SJSA1 (cell line): Measurements from ENCODE around the genes AMT, RNF123, GMPPB, UBA7, TRAIP and ZMYND10.

- RAMPAGE, long total RNA: no peak
Observed at GRCh38 chr3:49362419-49362643, 4.2 kb upstream of the GPX1 start.

GRCh38 chr3:49422269-49423215 lies at the start of gene AMT:
AMT (minus strand) TSS chr3:49422473.
- RAMPAGE, long total RNA: no peak

GRCh38 chr3:49448980-49449411 lies 19.9 kb upstream of the NICN1 start:
- RAMPAGE, long total RNA: no peak

- RAMPAGE, long total RNA: no peak
Observed at GRCh38 chr3:49498287-49498639, 28.2 kb downstream of the DAG1 start.

DNA sequence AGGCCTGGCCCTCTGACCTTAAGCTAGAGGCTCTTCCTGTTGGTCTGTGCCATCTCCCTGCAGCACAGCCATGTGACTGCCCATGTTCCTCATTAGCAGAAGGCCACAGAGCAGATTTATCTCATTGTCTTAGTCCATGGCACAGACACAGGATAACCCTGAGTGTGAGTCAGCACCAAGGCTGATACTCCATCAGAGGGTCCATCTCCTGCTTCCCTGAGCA lies 34.2 kb upstream of the BSN start:
- RAMPAGE, long total RNA: no peak

GRCh38 chr3:49689050-49690224 lies at the start of gene RNF123:
RNF123 (plus strand) TSS chr3:49689557.
- RAMPAGE, long total RNA: start-site peak on the plus strand at chr3:49689533-49689593, 52 and 25 reads in 2 replicates

DNA sequence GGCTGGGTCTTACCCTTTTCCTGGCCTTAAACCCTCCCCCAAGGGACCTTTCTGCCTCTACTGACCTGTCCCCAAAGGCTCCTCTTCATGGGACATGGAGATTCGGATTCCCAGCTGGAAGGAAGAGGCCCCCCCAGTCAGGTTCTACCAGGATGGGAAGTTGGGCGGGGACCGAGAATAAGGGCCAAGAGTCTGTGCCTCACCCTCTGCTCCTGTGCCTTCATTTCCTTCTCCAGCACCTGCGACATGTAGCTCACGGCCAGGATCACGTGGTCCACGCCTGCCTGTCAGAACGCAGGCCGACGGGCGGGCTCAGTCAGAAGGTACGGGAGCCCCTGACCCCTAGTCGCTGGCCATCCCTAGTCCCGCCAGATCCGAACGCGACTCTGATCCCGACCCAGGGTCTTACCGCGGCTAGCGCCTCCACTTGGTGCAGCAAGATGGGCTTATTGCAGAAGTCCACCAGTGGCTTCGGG lies 524 bp downstream of the GMPPB start:
- RAMPAGE, long total RNA: no peak

GRCh38 chr3:49723665-49724625 lies at the start of gene GMPPB:
GMPPB (minus strand) TSS chr3:49723951.
- RAMPAGE, long total RNA: no peak

DNA sequence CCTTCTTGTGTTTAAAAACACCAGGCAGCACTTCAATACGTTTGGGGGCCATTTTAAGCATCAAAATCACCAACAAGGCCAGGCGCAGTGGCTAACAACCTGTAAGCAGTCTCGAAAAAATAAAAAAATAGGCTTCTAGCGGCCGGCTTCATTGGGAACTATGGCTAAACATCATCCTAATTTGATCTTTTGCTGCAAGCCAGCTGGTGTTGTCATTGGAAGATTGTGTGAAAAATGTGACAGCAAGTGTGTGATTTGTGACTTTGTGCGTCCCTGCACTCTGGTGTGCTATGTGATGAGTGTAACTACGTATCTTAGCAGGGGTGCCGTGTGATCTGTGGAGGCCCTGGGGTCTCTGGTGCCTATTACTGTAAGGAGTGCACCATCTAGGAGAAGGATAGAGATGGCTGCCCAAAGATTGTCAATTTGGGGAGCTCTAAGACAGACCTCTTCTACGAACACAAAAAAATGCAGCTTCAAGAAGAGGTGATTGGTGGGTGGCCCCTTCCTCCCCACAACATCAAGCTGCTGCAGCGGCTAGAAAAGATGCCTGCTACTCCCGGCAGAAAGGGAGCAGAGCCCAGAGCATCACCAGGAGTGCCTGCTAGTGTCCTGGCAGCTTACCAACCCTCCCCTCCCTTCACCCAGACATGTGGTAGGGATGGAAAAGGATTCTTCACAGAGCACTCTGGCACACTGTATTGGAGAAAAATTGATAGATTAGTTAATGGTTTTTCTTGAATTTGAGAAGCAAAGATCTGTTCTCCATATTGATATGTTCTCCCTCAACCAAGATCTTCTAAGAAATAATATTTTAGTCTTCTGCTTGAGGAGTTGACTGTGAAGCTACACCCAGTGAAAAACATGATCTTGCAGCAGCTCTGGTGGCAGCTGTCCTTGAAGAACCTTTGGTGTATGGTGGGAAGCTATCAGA lies 10.9 kb downstream of the IP6K1 start:
- RAMPAGE, long total RNA: no peak

GRCh38 chr3:49813804-49814566 lies at the start of gene UBA7:
UBA7 (minus strand) TSS chr3:49813953.
- RAMPAGE, long total RNA: no peak

DNA sequence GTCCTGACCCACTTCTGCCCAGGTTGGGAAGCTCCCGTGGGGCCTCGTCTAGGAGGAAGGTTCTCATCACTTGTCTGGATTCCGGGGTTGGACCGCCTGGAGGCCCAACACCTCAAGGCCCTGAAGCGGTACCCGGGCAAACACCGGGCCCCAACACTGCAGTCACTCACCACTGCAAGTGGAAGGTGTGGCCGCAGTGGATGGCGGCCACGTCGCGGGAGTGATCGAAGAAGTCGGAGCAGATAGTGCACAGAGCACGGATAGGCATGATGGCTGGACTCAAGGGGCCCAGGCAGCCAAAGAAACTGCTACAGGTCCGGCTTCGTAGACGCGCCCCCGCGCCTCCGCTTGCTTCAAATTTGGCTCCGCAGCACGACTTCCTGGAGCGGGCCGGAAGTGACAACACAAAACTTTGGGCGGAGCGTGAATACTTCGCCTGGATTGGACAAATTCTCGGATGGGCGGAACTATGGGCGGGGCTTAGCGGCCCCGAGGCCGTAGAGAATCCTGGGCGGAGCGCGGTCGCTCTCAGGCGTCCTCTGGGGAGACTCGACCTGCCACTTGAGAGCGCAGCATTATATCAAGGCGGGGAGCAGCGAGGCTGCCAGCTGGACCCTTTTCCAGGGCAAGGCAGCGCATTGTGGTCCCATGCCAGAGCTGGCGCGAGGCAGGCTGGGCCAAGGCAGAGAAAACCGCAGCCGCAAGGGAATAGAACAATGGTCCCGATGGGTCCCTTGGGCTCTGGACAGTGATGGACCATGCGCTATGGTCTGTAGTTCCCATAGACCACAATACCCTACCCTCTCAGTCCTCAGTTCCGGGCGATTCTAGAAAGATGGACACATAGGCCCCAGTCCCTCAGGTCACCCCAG lies at the start of gene TRAIP:
Gene TRAIP (minus strand): TSS at position 379 of the 872 bp plus-strand sequence.
- RAMPAGE, long total RNA: start-site peak on the minus strand centred at position 353 of the sequence, 58 bp wide, 26 and 32 reads in 2 replicates

GRCh38 chr3:50089105-50090102 lies 685 bp downstream of the RBM5 start:
- RAMPAGE, long total RNA: no peak

- RAMPAGE, long total RNA: no peak
Observed at GRCh38 chr3:50256493-50257301, 12.2 kb upstream of the SEMA3B start.

DNA sequence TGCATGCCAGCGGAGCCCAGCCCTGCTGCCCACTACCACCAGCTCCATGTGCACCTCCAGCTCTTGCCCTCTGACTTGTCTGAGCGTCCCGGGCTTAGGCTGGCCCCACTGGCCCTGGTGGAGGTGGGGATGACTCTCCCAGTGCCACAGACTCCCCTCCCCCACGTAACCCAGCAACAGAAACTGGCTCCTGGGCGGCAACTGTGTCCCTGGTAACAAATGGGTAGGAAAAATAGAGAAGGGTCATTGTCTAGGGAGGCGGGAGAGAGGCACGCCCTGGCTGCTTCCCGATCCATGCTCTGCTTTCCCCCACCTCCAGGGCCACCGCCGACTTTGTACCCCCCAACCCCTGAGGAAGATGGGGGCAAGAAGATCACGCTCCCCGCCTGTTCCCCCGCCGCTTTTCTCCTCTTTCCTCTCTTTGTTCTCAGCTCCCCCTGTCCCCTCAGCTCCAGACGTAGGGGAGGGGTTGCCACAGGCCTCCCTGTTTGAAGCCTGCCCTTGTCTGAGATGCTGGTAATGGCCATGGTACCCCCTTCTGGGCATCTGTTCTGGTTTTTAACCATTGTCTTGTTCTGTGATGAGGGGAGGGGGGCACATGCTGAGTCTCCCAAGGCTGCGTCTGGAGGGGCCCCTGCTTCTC lies 10.8 kb upstream of the SEMA3B start:
- RAMPAGE, long total RNA: no peak

DNA sequence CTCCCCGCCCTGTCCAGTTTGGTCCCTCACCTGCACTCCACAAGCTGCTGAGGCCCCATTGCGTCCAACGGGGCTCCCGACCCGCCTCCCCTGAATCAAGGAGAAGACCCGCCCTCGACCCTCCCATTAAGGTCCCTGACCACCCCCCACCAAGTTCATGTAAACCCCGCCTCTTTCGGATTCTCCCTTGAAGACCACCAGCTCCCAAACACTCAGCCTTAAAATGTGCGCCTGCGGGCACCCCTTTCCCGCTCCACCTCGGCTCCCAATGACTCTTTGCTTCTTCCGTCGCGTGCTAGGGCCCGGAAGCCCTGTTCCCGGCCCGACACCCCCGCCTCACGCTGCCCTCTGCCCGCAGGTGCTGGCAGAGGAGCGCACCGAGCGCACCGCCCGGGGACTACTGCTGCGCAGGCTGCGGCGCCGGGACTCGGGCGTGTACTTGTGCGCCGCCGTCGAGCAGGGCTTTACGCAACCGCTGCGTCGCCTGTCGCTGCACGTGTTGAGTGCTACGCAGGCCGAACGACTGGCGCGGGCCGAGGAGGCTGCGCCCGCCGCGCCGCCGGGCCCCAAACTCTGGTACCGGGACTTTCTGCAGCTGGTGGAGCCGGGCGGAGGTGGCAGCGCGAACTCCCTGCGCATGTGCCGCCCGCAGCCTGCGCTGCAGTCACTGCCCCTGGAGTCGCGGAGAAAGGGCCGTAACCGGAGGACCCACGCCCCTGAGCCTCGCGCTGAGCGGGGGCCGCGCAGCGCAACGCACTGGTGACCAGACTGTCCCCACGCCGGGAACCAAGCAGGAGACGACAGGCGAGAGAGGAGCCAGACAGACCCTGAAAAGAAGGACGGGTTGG lies 2.7 kb upstream of the LSMEM2 start:
- RAMPAGE, long total RNA: no peak

DNA sequence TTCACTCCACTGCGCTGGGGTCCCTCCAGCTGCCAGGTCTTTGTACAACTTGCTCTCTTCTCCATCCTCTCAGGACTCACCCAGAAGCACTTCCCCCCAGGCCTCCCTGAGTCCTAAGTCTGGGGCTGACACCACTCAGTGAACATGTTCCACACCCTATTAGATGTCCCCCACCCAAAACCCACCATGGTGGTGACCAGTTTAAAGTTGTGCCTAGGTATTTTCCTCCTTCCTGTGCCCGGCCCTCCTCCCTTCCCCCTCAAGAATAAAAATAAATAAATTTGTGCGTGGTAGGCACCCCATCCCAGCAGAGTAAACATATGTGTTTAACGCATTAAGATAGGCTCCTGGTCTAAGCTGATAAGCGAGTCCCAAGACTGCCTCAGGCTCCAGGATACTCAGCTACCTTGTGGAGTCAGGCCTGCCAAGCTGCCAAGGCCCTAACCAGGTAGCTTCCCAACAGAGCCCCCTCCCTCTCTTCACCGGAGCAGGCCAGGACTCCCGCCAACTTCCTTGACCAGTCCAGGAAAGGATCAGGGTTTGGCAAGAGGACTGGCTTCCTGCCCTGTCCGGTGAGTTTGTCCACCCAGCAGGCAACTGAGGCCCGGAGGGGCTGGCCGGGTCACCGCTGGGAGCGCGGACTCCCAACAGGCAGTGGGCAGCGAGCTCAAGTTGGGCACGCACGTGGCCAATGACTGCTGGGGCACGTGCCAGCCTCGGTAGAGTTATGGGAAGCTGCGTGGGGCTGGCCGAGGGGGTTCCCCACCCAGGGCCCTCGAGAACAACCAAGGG lies 669 bp downstream of the IFRD2 start:
- RAMPAGE, long total RNA: no peak

GRCh38 chr3:50299484-50300294 lies 484 bp upstream of the HYAL3 start:
- RAMPAGE, long total RNA: no peak

GRCh38 chr3:50340120-50340531 lies 510 bp downstream of the RASSF1 start:
- RAMPAGE, long total RNA: no peak

- RAMPAGE, long total RNA: no peak
Observed at GRCh38 chr3:50345602-50346284, at the start of gene ZMYND10. ZMYND10 (minus strand) TSS chr3:50345732.

- RAMPAGE, long total RNA: no peak
Observed at GRCh38 chr3:50357411-50357995, 1.8 kb downstream of the TMEM115 start.